Colonic mucosa (tissue), 1 donor: ENCODE measurements around a stretch of chr2.

- PRO-cap: bidirectional peak, plus-strand start at chr2:62193062, minus-strand start at chr2:62193006
Measured at GRCh38 chr2:62192769-62193199, 3.1 kb upstream of the B3GNT2 start.

DNA sequence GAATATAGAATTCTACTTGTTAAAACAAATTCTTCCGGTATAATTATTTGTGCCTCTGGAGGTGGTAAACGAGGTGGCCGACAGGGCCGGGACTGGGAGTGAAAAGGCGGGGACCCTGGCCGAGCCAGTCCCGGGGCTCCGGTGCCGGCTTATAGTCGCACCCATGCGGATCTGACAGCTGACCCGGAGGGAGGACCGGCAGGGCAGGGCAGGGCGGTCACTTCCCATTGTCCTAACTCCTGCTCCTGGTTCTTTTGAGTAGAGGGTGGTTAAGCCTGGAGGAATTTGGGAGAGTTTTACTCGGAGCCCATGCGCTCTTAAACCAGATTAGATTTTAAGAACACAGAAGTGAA, 1.7 kb downstream of the B3GNT2 start:
- PRO-cap: no peak

DNA sequence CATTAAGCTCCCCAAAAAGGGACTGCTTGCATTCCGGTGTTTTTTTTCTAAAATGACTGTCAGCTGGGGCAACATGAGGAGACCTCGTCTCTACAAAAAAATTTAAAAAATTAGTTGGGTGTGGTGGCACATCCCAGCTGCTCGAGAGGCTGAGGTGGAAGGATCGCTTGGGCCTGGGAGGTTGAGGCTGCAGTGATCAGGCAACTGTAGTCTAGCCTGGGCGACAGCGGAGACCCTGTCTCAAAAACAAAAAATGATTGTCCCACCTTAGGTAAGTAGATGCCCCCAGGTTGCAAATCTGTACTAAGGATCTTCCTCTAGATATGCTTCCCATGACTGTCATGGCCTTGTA, 17.1 kb downstream of the B3GNT2 start:
- PRO-cap: no peak

GRCh38 chr2:62216765-62217123, 20.8 kb downstream of the B3GNT2 start:
- PRO-cap: no peak

GRCh38 chr2:62304497-62305422, 108.8 kb downstream of the B3GNT2 start:
- PRO-cap: unidirectional peak, minus-strand start at chr2:62304913; unidirectional peak, plus-strand start at chr2:62305317

DNA sequence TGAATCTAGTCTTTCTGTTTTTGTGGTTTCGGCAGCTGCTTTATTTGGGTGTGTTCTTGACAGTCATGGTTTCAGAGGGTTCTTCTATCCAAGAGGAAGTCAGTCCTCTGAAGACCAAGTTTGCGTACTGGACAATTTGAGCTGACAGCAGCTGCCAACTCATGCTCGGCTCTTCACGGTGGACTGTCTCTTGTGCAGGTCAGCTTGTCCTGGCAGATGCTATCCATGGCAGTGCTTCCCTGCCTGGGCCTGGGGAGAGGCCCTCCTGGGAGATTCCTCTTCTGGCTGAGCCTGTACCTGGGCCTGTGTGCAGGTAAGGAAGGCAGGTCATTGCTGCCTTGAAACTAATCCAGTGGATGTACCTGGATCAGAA, 90.9 kb downstream of the TMEM17 start:
- PRO-cap: no peak

GRCh38 chr2:62466929-62467552, 39.0 kb downstream of the TMEM17 start:
- PRO-cap: no peak

DNA sequence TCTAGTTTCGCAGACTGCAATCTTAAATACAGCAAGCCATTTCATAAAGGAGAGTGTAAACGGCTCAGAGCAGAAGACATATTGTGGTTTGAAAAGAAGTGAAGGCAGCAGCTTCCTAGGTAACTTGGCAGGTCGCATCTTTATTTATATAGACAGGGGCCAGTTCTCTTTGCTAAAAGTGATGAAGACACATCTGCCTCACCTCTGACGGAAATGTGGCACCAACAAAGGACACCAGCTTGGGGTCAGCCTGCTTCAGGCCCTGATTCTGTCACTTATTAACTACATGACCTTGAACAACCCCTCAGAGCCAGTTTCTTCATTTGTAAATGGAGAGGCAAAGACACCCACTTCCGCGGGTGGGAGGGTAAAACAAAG, 63.9 kb upstream of the TMEM17 start:
- PRO-cap: no peak

DNA sequence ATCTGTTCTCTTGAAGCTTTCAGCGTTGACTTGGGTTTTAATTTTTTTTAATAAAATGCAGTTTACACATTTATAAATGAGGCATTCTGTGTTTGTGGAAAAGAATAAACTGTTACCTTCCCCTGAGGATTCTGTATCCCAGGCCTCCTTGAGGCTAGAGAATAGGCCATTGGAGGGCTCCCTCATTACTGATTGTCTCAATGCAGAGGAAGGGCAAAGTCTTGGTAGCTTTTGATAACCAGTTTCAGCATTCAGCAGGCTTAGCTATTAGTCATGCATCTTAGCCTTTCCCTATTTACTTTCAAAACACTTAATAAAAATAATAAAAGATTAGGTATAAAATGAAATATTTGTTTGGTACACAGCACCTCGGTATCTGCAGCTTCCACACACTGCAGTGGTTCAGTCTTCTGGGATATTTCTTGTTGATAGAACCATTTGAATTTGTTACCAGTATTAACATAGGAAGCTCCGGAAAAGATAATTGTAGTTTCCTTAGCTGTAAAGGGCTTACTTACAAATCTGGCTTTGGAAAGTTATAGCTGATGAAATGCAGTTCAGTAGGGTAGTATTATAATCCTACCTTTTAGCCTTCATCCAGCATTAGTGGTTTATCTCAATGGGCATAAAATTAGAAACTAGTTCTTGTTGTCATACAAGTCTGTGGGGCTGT, 57.9 kb upstream of the OTX1 start:
- PRO-cap: no peak

DNA sequence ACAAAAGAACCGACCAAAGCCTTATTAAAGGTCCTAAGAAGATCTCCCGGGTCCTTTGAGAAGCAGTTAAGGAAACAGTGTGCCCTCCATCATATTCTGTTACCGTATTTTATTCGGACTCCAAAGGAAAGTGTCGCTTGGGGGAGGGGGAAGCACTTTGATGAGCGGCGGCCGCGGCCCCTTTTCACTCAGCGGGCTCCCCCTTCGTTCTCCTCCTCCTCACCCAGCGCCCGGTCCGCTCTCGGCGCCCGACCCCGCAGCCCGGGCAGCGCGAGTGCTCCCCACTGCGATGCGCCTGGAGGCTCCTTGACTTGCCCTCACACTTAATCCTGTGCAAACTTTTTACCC, 1.4 kb upstream of the OTX1 start:
- PRO-cap: no peak

GRCh38 chr2:63050004-63050660, 498 bp upstream of the OTX1 start:
- PRO-cap: bidirectional peak, plus-strand start at chr2:63050830, minus-strand start at chr2:63050592

DNA sequence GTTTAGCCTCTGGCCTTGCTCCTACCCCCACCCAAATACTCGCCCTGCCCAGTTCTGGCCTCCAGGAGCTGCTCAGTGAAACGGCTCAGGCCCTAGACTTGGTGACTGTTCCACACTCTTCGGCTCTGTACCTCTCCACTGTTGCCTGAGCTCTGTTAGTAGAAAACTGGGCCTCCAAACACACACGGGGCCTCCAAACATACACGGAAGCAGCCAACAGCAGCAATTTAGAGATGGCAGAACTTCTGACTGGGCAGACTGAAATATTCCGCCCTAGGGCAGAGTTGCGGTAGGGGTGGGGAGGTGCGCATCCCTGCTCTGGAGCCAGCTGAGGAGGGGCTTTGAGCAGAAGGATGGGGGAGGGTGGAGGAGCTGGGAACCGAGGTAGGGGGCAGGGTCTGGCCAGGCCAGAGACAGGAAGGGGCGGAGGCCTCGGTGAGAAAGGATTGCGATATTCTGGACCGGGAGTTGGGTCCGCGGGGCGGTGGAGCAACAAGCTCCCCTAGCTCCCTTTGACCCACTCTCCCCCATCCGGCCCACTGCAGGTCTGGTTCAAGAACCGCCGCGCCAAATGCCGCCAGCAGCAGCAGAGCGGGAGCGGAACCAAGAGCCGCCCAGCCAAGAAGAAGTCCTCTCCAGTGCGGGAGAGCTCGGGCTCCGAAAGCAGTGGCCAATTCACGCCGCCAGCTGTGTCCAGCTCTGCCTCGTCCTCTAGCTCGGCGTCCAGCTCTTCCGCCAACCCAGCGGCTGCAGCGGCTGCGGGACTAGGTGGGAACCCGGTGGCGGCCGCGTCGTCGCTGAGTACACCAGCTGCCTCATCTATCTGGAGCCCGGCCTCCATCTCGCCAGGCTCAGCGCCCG, 4.6 kb downstream of the OTX1 start:
- PRO-cap: no peak

GRCh38 chr2:63371146-63372157, 216.8 kb downstream of the WDPCP start:
- PRO-cap: no peak

- PRO-cap: no peak
Measured at GRCh38 chr2:63741003-63741548, 100.6 kb upstream of the UGP2 start.

- PRO-cap: no peak
Measured at GRCh38 chr2:63840001-63840752, 1.5 kb upstream of the UGP2 start.

GRCh38 chr2:63944309-63944769, 74.9 kb downstream of the VPS54 start:
- PRO-cap: no peak

DNA sequence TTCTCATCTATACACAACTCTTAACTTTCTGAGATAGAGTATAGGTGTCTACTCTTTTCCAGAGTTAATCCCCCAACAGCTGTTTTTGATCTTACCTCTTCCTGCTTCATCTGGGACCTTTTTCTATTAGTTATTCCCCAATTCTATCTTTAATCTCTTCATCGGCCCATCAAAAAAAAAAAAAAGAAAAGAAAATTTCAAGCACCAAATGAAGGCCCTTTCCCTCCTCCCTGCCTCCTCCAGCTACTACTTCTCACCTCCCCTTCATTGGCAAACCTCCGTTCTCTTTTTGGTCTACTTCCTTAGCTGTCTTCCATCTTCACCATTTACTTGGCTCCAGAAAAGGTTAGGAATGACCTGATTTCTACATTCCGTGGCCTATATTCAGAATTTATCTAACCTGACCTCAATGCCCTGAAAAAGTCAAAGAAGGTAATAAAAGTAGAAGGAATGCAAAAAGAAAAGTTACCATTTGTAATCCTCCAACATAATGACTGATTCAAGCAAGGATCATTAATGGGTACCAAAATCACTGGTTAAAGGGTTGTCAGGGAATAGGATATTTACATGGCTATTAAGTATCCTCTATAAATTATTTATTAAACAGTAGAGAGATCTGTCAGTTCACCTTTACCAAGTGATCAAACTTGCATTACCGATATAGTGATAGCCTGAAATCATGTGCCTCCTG, 6.6 kb downstream of the VPS54 start:
- PRO-cap: no peak

DNA sequence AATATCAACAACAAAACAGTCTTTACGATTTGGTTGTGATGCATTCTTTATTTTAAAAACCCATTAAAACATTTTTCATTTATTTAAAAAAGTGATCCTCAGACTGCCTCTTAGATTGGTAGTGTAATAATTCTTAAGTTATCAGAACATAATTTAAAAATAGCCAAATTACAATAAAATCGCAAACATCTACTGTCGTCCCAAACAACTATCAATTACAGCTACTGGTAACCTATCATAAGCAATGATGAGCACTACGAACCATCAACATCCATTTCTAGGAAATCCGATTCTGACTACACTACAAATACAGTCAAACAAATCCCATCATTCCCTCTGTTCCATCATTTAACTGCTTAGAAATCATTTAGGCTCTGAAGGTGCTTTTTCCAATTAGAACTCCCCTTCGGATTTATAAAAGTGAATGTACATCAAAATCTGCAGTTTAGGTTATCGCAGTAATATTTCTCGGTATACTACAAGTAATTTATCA, 1.6 kb downstream of the VPS54 start:
- PRO-cap: no peak

- PRO-cap: unidirectional peak, plus-strand start at chr2:64018363
Measured at GRCh38 chr2:64018102-64018513, 1.1 kb downstream of the VPS54 start.

GRCh38 chr2:64093434-64093873, 50.8 kb downstream of the PELI1 start:
- PRO-cap: unidirectional peak, minus-strand start at chr2:64093553